Fibroblast of villous mesenchyme (primary cell): ENCODE measurements around the gene ADGRL4.

DNA sequence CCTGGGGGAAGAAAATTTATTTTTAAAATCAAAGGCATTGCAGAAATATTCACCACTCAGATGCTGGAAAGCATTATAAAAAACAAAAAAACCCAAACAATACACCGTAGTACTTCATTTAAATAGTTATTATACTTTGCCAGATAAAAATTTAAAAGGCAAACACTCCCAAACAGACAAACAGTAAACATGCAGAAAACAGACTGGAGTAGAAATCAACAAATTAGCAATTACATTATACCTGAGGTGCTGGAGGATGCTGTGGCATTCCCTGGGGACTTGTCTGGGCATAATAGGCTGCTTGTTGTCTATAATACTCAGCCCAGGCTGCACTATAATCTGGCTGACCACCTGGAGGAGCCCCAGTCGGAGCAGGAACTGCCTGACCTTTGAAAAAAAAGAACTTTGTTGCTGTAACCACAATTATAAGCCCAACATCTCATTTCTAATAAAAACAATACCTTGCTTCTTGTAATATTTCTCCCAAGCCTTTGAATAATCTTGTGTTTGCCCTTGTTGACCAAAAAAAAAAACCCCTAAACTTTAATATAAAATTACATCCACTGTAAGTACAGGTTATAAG is 29.9 kb downstream of the FUBP1 start:
- CAGE, long polyA plus RNA = no peak

- CAGE, long polyA plus RNA = no peak
Measured at GRCh38 chr1:78109231-78109467, 63.4 kb downstream of the GIPC2 start.

- CAGE, long polyA plus RNA = no peak
Measured at GRCh38 chr1:79004720-79005209, 1.8 kb downstream of the ADGRL4 start.

- CAGE, long polyA plus RNA = start-site peak on the minus strand at chr1:79006684-79006770, 69 and 90 reads in 2 replicates
Measured at GRCh38 chr1:79006498-79007013, at the start of gene ADGRL4. TSS of gene ADGRL4 (minus strand) at chr1:79006730.

DNA sequence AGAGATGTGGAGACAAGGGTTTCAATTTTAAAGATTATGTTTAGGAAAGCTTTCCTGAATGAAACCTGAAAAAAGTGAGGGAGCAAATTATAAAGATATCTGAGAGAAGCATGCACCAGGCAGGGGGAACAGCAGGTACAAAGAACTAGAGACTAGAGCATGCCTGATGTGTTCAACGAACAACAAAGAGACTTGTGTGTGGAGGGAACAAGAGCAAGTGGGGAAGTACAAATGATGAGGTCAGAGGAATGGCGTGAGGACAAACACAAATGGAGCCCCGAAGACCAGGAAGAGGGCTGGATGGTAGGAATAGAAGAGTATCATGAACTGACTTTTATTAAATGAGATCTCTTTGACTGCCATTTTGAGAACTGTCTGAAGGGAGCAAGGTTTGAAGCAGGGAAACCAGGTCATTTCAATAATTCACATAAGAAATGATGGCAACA is 993.8 kb upstream of the ADGRL2 start:
- CAGE, long polyA plus RNA = no peak

GRCh38 chr1:80945139-80945528 is 855.6 kb upstream of the ADGRL2 start:
- CAGE, long polyA plus RNA = no peak

DNA sequence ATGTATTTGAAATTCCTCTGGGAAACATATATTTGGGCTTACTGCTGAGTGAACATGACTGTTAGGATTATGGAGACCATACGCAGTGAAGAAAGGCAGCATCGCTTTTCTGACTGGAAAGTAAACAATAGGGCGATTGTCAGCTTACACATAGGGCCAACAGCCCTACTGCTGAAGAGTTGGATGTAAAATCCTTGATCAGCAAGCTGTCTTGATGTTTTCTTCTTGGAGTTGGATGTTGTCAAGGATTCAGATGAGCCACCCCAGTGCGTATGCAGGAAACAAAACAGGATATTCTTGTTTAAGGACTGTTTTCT is 368.6 kb upstream of the ADGRL2 start:
- CAGE, long polyA plus RNA = no peak

DNA sequence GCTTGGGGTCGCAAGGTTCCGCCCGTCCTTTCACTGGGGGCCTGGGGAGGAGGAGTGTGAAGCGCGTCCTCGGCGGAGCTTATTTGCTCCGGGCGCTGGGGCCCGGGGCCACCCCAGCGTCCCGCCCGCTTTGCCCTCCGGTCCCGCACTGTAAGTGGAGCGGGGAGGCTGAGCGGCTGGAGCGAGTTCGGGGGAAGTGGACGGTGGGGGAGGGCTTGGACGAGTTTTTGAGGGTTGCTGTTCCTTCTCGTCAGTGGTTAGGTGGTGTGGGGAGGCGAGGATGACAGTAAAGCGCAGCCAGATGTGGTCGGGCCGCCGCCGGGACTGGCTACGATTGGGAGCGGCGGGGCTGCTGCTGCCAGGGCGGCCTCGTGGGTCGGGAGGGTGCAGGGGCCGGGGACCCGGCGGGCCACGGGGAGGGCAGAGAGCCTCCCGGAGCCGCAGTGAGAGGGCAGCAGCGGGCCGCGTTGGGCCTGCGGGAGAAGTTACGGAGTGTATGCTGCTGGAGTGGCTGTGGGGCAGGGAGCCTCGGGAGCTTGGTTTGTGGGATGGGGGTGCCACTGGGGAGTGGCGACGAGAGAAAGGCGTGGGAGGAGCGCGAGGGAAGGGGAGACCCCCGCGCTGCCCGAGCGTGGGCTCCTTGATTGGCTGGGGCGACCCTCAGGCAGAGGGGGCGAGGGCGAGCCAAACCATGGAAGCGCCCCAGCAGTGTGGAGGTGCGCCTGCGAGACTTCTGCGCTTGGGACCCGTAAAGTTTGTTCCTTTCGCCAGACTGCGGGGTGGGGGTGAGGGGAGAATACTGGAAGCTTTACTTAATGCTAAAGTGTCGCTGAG is 2.1 kb downstream of the ADGRL2 start:
- CAGE, long polyA plus RNA = no peak

DNA sequence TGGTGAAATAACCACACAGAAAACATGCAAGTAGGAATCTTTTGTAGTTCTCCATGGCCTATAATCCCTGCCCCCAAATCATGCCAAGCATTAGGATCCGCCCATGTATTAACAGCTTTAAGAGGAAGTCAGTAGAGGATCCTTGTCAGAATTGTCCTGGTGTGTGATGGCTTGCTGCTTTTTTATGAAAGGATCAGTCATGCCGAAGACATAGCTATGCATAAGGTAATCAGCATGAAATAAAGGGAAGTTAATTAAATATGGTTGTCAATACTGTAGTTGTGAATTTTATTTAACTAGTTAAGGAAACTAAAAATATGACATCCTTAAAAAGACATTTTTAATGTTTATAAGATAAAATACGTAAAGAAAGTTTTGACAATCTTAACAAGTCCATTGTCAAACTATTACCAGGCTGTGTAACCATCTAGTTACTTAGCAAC is 20.1 kb downstream of the ADGRL2 start:
- CAGE, long polyA plus RNA = no peak

DNA sequence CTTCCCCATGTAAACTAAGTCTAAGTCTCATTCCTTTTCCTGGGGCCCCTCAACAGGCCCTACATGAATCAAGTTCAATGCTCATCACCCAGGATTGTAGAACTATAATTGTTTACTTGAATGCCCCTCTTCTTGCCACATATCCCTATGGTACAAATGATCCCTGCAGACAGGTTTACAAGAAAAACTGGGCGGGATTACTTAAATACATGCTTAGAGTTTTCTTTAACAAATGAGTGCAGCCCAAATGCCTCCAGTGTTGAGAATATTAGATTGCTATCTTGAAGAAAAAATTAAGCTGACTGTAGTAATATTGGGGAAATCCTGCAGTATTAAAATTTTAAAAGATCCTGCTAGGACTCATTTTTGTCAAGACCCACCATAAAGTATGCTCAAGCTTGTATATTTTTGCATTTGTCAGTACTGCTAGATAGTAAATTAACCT is 331.2 kb downstream of the TTLL7 start:
- CAGE, long polyA plus RNA = no peak

- CAGE, long polyA plus RNA = no peak
Measured at GRCh38 chr1:83692968-83693691, 305.8 kb downstream of the TTLL7 start.

GRCh38 chr1:83766222-83766710 is 232.7 kb downstream of the TTLL7 start:
- CAGE, long polyA plus RNA = no peak

GRCh38 chr1:84253697-84254316 is 47.7 kb upstream of the SAMD13 start:
- CAGE, long polyA plus RNA = no peak

- CAGE, long polyA plus RNA = no peak
Measured at GRCh38 chr1:84297869-84298674, 3.4 kb upstream of the SAMD13 start.

GRCh38 chr1:84298675-84299445 is 2.6 kb upstream of the SAMD13 start:
- CAGE, long polyA plus RNA = no peak

GRCh38 chr1:84321721-84322115 is 20.2 kb downstream of the SAMD13 start:
- CAGE, long polyA plus RNA = no peak

- CAGE, long polyA plus RNA = no peak
Measured at GRCh38 chr1:84362972-84363565, 35.2 kb upstream of the DNASE2B start.

DNA sequence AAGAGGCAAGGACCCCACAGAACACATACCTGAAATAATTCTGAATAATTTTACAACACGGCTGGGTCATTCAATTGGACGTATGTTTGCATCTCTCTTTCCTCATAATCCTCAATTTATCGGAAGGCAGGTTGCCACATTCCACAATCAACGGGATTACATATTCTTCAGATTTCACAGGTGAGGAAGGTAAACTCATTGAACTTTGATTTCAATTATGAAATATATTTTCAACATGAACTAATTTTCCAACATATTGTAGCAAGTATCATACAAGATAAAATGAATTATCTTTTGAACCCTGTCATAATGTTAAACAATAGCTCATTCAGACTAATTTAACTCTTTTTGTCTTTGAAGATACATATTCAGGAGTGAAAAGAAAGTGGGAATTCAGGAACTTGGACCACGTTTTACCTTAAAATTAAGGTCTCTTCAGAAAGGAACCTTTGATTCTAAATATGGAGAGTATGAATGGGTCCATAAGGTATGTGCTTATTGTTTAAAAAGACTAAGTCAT is 10.2 kb upstream of the SPATA1 start:
- CAGE, long polyA plus RNA = no peak

DNA sequence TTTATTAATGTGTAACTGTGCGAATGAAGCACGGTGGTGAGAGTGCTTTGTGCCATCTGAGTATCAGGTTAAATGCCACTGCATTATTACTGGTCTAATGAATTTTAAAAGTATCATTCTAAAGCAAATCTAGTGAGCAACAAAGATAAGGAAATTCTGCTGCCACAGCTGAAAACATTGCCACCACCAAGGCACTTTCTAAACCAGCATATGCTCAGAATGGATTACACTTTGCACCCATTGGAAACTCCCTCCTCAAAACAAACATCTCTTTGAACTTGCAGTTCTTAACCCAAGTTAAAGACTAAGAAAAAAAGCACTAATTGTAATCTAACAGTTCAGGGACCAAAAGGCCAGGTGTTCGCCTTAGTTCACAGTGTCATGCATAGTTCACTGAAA is 30.1 kb upstream of the SSX2IP start:
- CAGE, long polyA plus RNA = no peak

DNA sequence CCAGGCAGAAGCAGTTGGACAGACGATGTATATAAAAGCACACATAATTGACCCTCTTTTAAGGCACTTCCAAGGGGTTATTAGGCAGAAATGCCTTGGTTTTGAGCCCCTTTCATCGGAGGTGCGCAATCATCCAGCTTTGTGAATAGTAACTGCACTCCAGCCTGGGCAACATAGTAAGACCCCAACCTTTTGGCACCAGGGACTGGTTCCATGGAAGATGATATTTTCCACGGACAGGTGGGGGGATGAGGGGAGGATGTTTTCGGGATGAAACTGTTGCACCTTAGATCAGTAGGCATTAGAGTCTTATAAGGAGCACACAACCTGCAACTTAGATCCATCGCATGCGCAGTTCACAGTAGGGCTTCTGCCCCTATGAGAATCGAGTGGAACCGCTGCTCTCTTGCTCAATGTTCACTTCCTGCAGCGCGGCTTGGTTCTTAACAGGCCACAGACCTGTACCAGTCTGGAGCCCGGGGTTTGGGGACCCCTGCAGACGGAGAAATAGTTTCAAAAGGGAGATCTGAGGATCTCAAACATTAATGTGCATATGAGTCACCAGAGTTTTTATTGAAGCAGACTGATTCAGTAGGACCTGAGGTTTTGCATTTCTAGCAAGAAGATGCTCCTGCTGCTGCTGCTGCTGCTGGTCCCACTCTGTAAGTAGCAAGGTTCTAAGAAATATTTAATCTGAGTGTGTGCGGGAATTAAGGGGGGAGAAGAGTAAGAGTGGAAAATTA is 1.9 kb upstream of the MCOLN2 start:
- CAGE, long polyA plus RNA = no peak